ReNcell CX (cell line): ENCODE measurements around the genes CSRNP3, SPC25 and PPIG.

DNA sequence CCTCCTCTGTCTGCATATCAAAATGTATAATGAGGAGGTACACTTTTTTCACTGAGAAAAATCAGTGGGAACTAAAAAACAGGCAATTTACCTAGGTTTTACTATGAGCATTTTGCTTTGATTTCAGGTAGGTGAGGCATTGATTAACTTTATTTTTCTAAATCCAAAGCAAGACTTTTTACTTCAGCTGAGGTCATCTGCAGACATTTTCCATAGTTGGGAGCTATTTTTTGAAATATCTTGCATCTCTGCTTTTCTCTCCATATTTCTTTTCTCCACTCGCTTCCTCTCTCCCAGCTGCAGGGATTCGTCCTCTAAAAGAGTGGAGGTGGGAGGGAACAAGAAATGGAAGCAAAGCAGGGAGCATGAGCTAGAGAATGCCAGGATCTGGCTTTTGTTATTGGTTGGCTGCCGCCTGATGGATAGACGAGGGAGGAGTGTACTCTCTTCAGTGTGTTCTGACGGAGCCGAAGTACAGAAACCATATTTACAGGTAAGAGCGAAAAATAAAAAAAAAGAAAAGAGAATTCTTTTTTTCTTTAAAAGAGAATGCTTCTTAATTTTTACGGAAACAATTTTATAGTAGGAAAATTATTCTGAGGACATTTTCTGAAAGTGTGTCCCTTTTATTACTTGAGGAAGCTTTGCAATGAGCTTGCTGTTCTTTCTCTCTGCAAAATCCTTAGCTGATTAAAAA lies at the start of gene CSRNP3:
Gene CSRNP3, plus strand, starts transcription at position 451 of the 697 bp plus-strand sequence.
- PRO-cap = no peak

DNA sequence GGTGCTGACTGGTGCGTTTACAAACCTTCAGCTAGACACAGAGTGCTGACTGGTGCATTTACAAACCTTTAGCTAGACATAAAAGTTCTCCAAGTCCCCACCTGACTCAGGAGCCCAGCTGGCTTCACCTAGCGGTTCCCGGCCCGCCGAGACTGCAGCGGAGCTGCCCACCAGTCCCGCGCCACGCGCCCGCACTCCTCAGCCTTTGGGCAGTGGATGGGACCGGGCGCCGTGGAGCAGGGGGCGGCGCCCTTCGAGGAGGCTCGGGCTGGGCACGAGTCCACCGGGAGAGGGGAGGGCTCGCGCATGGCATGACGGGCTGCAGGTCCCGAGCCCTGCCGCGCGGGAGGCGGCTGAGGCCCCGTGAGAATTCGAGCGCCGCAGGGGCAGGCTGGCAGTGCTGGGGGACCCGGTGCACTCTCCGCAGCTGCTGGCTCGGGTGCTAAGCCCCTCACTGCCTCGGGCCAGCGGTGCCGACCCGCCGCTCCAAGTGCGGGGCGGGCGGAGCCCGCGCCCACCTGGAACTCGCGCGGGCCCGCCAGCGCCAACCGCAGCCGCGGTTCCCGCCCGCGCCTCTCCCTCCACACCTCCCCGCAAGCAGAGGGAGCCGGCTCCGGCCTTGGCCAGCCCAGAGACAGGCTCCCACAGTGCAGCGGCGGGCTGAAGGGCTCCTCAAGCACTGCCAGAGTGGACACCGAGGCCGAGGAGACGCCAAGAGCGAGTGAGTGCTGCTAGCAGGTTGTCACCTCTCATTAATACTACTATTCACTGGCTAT lies 3.5 kb upstream of the TTC21B start:
- PRO-cap = no peak

DNA sequence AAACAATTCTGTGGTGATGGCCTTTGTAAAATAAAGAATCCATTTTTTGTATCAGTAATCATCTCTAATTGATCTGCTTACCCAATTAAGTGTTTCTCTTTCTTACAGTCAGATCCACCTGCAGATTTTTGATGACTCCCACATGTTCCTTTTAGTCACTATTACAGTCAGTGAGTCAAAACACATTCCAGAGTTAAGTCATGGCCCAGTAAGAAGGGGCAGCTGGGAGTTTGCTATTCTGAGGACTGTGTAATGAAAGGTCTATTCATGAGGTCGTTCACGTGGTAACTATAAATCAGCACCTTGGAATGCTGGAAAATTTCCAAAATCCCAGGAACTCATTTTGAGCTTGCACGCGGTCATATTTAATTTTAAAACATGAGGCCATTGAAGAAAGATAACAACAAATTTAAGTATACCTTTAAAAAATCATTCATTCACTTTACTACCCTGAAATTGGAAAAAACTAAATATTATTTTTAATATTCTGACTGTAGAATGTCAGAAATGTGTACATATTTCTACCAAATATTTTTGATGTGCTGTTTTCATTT lies 152.0 kb upstream of the B3GALT1 start:
- PRO-cap = no peak

DNA sequence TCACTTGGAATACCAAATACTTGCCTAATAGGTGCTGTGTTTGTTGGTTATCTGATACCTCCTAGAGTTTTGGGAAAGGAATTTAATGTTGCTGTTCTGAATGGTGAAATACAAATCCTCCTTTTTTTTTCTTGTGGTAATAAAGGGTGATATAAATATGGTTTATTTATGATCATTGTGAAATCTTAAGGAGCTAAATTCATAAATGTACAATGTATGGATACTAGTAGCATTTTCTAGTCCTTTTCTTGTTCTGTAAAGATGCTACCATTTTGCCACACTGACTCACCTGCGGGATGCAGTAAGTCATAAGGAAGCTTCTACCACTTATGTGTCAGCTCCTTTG lies 60.9 kb downstream of the B3GALT1 start:
- PRO-cap = no peak

- PRO-cap = no peak
Measured at GRCh38 chr2:168082189-168082970, 165.0 kb downstream of the STK39 start.

GRCh38 chr2:168083874-168084369 lies 163.5 kb downstream of the STK39 start:
- PRO-cap = no peak

DNA sequence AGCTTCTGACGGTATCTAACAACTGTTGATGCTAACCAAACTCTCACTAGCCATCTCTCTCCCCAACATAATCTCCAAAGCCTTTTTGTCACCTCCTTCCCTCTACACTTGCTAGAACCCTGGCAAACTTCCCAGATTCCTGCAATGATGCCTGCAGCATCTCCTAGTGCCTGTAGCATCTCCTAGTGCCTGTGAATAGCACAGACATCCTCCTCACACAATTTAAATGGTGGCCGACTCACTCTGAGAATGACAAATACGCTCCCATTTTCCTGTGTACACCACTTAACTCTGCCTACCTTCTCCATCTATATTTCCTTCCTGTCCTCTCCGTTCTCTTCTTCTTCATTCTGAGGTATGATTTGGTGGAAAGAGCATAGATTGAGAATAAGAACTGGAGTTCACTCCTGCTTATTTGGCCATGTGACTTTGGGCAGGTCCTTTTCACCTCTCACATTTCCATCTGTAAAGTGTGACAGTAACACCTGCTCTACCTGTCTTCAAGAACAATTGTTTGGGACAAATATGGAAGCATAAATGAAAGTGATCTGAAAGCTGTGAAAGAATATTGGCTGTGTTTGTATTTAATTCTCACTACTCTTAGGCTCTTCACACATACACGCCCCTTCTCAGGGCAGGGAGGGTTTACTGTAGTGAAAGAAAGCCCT lies 126.5 kb downstream of the STK39 start:
- PRO-cap = no peak

DNA sequence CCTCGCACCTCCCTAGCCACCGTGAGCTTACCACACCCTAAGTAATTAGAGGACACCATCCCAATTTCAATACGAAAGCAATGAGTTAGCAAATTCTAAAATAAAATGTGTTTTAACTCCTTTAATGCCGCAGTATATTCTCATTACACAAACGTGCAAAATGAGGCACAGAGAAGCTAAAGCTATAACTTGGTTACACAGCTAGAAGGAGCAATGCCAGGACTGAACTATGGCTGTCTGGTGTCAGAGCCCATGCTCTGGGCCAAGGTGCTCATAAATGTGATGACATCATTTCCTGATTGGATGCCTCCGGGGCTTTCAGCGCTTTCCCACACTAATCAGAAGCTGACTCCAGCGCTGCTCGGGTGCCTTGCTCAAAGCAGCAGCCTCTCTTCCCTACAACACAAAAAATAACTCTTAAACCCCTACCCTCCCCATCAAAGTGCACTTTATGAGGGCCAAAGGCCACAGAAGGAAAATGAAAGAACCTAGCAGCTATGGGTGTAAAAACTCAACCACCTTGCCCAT lies 90.8 kb downstream of the STK39 start:
- PRO-cap = no peak

DNA sequence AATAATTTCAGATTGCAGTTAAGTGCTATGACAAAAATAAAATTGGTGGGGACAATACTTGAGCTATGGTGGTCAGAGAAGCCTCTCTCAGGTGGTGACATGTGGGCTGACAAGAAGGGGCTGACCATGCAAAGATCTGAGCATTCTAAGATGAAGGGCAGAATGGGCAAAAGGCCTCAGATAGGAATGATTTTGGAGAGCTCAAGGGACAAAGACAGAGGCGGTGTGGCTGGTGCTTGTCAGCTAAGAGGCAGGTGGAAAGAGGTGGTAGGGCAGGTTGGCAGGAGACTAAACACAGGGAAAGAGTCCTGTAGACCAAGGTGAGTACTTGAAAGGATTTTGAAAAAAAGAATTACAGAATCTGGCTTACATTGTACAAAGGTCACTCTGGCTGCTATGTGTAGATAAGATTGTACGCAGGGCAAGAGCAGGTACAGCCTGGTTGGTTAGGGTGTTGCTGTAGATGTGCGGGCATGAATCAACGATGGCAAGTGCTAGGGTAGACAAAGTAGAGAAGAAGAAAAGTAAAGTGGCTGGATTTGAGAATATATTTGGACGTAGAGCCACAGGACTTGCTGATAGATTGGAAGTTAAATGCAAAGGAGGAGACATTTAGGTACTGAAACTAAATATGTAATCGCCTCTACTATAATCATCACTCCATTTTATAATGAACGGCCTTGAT lies 50.6 kb downstream of the STK39 start:
- PRO-cap = no peak

DNA sequence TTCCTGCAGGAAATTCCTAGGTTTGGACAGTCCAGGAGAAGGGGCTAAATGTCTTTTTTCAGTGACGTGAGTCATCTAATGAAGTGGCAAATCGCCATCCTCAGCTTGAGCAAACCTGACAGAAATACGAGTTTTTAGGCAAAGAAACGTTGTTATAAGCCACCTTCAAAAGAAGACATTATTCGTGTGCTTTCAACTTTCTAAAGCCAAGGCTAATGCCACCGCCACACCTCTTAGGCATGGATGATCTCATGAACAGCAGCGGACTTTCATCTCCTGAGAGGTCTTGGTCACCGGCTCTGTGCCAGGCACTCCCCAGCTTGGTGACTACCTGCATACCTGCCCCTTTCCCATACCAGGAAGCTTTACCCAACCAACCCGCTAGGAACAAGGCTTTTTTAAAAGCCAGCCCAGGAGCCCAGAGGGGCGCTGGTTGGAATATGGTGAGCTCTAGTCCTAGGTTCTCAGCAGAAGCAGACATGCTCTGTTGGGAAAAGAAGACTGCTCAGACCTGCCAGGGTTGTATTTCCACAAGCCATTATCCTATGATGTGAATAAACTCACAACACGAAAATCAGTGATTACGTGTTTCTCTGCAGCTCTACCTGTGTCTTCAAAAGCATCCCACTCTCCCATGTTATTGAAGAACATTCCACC lies 30.7 kb downstream of the STK39 start:
- PRO-cap = no peak

GRCh38 chr2:168460457-168460958 lies 4.4 kb downstream of the CERS6 start:
- PRO-cap = no peak

GRCh38 chr2:168643830-168644477 lies 158.5 kb upstream of the NOSTRIN start:
- PRO-cap = no peak

DNA sequence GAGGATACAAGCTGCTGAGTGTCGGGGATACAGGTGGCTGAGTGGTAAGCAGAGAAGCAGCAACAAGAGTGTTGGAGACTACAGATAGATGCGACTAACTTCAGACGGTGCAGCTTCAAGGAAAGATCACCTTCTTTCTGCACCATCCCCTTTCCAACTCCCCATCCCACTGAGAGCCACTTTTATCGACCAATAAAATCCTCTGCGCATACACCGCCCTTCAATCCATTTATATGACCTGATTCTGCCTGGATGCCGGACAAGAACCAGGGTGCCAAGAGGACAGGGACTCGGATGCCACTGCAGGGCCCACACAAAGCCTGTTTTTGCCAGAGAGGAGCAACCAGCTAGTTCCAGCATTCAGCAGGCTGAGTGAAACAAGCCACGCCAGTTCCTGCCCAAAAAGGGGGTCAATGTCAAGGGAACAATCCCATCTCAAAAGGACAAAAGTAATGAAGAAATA lies 22.8 kb upstream of the NOSTRIN start:
- PRO-cap = no peak

- PRO-cap = no peak
Measured at GRCh38 chr2:168798917-168799368, 3.5 kb upstream of the NOSTRIN start.

DNA sequence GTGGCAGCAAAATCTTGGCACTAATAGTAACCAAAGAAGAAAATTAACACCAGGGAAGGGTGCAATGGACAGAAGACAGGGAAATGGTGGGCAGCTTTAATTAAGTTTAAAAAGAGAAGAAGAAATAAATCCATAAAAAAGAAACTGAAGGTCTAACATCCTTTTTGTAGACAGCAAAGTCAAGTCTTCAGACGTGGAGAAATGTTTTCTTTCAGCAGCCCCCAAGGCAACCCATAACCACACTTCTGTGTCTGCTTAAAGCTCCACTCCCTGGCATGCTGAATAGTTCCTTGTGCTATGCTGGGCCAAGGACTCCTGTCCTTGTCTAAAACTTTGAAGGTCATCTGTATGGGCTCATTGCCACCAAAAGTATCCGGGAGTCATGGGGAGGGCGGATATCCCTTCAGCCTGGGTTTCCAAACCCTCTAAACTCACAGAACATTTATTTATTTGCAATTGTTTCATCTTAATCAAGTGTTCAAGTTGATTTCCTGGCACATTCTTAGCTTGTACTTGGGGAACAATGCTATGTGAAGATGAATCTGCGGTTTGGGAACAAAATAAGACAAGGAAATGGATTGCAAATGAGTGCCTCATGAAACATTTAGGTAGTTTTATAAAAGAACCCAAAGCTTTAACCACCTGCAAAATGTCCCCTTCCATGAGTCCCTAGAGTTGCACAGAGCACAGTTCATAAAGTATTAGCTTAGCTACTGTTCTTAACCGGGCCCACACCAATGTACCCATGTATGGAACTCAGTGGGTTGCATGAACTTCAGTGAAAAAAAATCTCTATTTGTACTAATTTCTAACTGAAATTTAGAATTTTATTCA lies 1.8 kb downstream of the NOSTRIN start:
- PRO-cap = no peak

GRCh38 chr2:168890047-168890883 lies at the start of gene SPC25:
Gene SPC25 (minus strand): TSS chr2:168890430.
- PRO-cap = bidirectional peak, plus-strand start at chr2:168890603, minus-strand start at chr2:168890368

GRCh38 chr2:169584185-169584888 lies at the start of gene PPIG:
Gene PPIG (plus strand): TSS chr2:169584351.
- PRO-cap = unidirectional peak, plus-strand start at chr2:169584378; unidirectional peak, plus-strand start at chr2:169584575; bidirectional peak, plus-strand start at chr2:169584815, minus-strand start at chr2:169584760

DNA sequence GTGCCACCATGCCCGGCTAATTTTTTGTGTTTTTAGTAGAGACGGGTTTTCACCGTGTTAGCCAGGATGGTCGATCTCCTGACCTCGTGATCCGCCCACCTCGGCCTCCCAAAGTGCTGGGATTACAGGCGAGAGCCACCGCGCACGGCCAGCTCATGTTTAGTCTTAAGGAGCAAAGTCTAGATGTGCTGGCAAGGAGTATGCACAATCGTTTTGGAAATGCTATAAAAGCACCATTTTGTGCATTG lies 1.2 kb downstream of the PPIG start:
- PRO-cap = no peak

- PRO-cap = no peak
Measured at GRCh38 chr2:169806786-169807367, 8.2 kb downstream of the SSB start.

DNA sequence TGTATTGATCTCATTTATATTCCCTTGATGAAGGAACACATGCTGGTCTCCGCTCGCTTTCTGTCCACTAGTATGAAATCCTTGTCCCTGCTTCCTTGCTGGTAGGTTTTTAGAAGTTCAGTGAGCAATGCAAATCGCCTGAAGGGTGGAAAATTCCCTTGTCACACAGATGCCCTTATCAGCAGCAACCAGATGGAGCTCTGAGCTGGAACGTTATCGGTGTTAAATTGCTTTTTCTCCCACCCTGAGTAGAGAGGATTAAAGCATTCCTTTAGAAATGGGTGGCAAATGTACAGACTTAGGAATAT lies 164.1 kb upstream of the MYO3B start:
- PRO-cap = no peak